Esophagus muscularis mucosa (tissue), 4 donors: ENCODE measurements around a stretch of chr15.

DNA sequence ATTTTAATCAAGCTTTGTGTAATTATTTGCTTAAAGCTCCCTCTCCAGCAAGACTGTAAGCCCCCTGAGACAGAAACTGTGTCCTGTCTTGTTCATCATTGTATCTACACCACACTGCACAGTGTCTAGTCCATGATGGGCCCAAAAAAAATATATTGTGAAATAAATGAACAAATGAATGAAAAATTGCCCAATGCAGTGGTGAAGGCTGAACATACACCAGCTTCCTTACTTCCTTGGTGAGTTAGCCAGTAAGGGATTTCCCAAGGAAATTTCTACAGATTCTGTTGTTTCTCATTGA, 154.6 kb upstream of the TPM1 start:
- PRO-cap = unidirectional peak, minus-strand start at position 106 of the sequence
- RAMPAGE, long total RNA, 4 experiments = no peak in any of the 4 experiments

DNA sequence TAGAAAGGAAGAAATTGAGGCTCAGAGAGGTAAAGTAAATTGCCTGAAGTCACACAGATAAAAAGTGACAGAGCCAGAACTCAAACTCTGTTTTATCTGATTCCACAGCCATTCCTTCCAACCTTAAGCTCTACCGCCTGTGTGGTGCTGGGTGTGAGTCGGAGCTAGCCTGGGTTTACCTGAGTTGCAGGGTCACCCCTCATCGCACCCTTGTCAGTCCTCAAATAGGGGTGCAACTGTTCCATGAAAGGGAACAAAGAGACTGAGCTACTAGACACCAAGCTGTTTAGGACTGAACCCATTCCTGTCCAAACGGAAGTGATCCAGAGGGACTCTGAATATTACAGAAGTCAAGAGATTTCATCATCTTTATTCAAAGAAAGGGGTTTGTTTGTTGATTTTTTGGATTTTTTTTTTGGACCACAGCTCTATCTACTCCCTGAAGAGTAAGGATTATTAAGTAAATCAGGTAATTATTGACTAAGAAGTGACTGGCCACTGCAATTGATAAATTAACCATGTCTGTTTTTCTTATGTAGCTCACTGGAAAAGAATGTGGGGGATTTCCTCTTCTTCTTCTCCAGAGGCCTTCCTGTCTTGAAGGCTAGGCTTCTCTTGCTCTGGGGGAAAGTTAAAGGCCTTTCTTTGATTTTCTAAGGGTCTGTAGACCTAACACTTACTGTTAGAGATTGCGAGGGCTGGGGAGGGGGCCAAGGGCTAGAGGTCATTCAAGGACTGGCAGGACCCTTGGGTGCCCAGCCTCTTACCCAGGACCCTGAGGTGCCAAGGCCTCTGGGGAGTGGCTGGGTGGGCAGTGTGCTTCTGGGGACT, 146.7 kb upstream of the TPM1 start:
- PRO-cap = no peak
- RAMPAGE, long total RNA, 4 experiments = no peak in any of the 4 experiments

DNA sequence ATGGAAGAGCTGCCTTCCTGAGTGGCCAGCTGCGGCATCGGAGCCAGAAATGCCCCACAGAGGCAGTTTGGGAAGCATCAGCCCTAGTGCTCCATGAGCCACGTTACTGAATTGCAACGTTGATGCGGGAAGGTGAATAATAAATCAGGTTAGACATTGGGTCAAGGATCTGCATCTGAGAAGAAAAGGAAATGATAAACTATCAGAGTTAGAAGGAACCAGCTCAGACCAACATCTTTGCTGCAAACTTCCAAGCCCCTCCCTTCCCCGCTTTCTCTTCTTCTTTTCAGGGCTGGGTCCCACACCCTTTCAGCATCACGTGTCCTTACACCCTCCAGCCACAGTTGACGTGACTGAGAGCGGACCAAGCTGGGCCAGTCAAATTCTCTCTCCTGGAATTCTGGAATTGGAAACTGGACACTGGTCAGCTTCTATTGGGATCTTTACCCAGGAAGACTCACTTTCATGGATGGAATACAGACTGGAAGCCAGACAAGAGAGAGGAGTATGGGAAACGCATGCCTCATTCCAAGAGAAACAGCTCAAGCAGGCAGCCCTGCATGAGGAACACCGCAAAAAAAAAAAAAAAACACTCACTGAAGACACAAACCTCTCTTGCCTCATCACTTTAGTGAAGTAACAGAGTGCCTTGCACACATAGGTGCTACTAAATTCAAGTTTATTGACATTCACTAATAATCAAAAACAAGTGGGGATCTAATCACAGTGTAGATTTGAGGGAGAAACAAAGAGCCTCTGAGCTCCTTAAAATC, 12.5 kb upstream of the TPM1 start:
- PRO-cap = no peak
- RAMPAGE, long total RNA, 4 experiments = no peak in any of the 4 experiments

DNA sequence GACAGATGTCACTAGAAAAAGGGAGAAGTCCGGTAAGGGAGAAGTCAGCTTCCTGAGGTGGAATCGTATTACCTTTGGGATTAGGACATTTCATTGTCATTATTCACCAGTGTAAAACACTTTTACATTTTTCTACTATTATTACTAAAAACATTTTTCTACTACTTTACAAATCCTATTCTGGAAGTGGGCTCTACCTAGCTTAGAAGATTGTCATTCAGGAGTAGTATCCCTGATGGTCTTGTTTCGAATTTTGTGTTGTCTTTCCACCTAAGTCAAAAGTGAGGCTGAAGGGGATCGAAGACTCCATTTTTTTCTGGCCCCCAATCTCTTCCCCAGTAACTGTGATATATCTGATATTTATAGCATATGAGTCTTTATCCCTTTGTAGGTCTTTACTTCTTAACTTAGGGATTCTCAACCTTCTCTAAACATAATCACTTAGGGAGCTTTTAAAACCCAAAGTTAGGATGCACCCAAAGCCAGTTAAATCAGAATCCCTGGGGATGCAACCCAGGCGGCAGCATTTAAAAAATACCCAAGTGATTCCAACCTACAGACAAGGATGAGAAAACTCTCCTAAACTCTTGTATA, 3.9 kb downstream of the TPM1 start:
- PRO-cap = no peak
- RAMPAGE, long total RNA, 4 experiments = start-site peak on the minus strand in 1 of 4 experiments, centred at position 564 of the sequence, 6 reads per replicate

- PRO-cap = unidirectional peak, plus-strand start at chr15:63059754; unidirectional peak, plus-strand start at chr15:63059815; unidirectional peak, plus-strand start at chr15:63060078
- RAMPAGE, long total RNA, 4 experiments = start-site peak on the plus strand in 1 of 4 experiments, at chr15:63059563-63059675 at its widest, 7,111 reads per replicate
These were observed 17.1 kb downstream of the TPM1 start for GRCh38 chr15:63059368-63060244.

- PRO-cap = no peak
- RAMPAGE, long total RNA, 4 experiments = no peak in any of the 4 experiments
These were observed 1.1 kb downstream of the RPS27L start for GRCh38 chr15:63156083-63156727.

DNA sequence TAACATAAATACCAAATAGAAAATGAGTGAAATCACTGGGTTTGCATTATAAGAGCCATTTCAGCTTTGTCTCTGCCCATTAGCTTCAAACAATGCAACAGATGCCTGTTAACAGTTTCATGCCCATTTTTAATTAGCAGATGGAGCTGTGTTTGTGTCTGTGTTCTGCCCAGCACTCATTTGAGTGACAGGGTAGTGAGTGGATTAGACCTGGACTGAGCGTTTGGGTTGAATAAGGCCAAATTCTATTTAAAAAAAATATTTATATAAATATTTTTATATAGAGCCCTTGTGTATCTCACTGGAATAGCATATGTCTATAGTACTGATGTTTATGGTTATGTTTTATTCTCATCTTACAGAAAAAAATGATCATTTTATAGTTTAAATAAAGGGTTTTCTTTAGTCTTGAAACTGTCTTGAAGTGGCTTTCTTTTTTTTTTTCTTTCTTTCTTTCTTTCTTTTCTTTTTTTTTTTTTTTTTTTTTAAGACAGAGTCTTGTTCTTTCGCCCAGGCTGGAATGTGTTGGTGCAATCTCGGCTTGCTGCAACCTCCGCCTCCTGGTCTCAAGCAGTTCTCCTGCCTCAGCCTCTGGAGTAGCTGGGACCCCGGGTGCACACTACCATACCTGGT, 7.6 kb downstream of the RAB8B start:
- PRO-cap = no peak
- RAMPAGE, long total RNA, 4 experiments = start-site peak on the plus strand in 1 of 4 experiments, centred at position 382 of the sequence, 5 reads per replicate

DNA sequence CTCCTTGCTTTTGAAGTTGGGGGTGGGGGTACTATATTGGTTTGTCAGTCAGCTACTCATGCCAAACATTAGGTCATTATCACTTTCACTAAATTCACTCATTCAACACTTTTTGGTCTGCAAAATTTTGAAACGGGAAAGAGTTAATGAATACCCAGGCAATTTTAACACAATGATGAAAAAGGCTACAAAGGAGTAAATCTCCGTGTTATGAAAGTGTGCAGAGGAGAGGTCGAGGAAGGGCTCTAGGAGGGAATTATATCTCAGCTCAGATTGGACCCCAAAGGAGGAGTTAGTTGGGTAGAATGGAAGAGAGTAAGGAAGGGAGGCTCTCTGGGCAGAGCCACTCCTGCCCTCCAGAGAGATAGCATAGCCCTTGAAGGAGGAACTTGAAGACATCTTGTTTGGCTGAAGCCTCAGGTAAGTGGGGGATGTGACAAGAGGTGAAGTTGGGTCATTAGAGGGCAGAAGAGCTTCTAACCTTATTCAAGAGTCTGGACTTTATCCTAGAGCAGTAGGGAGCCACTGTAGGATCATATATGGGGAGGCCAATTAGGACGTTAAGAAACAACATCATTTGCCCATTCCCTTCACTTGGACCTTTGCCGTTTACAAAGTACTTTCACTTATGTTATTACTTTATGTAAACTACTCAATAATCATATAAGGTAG, 11.8 kb downstream of the RAB8B start:
- PRO-cap = no peak
- RAMPAGE, long total RNA, 4 experiments = no peak in any of the 4 experiments

- PRO-cap = no peak
- RAMPAGE, long total RNA, 4 experiments = no peak in any of the 4 experiments
These were observed 27.8 kb downstream of the RAB8B start for GRCh38 chr15:63217316-63217532.

DNA sequence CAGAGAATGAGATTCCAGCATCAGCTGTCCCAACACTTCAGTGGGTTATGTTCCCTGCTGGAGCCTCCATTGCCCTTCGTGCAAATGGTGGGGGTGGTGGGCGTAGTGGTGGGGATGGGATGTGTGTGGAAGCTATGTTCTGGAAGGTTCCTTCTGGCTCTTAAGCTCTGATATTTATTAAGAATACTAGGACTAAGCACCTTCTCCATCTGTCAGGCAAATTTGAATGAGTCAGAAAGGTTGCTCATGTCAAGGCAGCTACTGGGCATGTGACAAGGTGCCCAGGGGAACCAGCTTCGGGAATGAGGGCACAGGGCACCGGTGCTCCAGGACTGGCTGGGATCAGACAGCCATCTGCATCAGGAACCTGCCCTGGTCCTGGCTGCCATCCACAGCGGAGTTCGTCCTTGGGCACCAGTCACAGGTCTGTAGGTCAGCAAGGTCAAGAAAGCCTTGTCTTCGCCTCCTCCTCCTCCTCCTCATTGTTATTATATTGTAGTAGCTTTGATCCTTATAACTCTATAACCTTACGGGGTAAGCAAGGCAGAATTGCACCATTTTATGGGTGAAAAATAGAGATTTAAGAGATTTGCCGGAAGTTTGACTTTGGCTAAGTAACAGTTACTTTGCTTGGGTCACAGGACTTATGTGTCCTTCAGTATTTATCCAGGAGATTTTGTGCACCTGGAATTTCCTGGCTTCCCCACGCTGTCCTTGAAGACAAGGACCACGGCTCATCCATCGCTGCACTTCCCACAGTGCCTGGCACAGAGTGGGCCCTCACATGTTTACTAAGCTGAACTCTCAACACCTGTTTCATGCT, 32.4 kb downstream of the CA12 start:
- PRO-cap = no peak
- RAMPAGE, long total RNA, 4 experiments = no peak in any of the 4 experiments

- PRO-cap = no peak
- RAMPAGE, long total RNA, 4 experiments = no peak in any of the 4 experiments
These were observed 31.1 kb upstream of the USP3 start for GRCh38 chr15:63473295-63473782.

- PRO-cap = no peak
- RAMPAGE, long total RNA, 4 experiments = no peak in any of the 4 experiments
These were observed 7.4 kb upstream of the USP3 start for GRCh38 chr15:63497041-63497354.

DNA sequence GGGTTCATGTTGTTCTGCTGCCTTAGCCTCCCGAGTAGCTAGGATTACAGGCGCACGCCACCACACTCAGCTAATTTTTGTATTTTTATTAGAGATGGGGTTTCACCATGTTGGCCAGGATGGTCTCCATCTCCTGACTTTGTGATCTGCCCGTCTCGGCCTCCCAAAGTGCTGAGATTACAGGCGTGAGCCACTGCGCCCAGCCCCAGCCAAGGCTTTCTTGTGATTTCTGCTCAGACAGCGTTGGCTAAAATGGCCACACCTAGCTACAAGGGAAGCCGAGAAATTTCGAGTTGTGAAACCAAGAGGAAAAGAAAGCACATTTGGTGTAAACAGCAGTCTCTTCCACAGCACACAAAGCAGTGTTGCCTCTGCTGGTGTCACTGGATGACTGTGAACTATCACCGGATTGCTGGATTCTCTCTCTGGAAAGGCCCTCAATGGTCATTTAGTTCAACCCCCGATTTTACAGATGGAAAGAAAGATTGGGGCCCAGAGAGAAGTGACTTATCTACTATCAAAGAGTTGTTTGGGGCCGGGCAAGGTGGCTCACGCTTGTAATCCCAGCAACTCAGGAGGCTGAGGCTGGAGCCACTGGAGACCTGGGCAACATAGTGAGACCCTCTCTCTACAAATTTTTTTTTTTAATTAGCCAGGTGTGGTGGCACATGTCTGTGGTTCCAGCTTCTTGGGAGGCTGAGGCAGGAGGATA, 5.5 kb upstream of the USP3 start:
- PRO-cap = no peak
- RAMPAGE, long total RNA, 4 experiments = no peak in any of the 4 experiments

GRCh38 chr15:63815214-63815674, 18.5 kb downstream of the HERC1 start:
- PRO-cap = no peak
- RAMPAGE, long total RNA, 4 experiments = no peak in any of the 4 experiments

- PRO-cap = no peak
- RAMPAGE, long total RNA, 4 experiments = no peak in any of the 4 experiments
These were observed 82.6 kb upstream of the HERC1 start for GRCh38 chr15:63916219-63916916.

DNA sequence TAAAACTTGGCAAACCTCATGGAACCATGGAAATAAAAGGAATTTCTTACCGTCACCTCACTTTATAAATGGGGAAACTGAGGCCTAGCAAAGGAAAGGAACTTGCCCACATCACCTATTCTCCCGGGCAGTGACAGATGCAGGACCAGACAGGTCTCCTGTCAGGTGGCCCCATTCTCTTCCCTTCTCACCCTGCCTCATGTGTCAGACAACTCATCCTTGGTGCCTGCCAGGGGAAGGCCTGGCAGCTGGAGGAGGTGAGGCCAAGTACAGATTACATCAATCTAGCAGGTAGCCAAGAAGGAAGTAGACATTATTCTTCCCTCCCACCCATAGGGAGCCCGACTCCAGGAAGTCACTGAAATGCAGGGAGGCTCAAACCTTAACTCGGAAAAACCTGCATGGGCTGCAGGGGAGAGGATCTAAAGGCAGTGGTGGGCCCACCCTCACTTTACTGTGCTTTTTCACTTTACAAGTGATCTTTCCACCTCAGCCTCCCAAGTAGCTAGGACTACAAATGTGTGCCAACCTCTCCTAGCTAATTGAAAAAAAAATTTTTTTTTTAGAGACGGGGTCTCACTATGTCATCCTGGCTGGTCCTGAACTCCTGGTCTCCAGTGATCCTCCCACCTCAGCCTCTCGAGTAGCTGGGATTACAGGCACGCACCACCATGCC, 39.6 kb downstream of the DAPK2 start:
- PRO-cap = no peak
- RAMPAGE, long total RNA, 4 experiments = no peak in any of the 4 experiments

GRCh38 chr15:64009052-64010335, 36.8 kb downstream of the DAPK2 start:
- PRO-cap = no peak
- RAMPAGE, long total RNA, 4 experiments = no peak in any of the 4 experiments

DNA sequence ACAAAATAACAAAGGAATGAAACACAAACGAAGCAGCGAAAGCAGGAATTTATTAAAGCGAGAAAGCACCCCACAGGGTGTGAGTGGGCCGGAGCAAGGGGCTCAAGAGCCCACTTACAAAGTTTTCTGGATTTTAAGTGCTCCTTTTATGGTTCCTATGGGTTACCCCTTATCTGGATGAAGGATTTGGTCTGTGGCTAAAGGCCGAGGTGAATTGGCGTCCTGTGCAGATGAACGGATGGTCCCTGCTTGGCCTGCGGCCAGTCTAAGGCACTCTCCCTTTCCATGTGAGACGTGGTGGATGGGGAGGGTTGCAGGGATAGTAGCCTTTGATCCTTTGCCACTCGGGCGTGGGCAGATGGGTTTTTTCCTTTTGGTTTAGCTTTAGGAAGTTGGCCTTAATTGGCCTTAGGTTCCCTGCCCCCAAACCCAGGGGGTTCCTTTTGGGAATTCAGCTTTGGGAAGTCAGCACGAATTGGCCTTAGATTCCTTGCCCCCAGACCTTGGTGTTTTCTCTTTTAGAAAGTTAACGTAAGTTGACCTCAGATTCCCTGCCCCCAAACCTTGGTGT, 1.2 kb downstream of the SNX1 start:
- PRO-cap = no peak
- RAMPAGE, long total RNA, 4 experiments = no peak in any of the 4 experiments

DNA sequence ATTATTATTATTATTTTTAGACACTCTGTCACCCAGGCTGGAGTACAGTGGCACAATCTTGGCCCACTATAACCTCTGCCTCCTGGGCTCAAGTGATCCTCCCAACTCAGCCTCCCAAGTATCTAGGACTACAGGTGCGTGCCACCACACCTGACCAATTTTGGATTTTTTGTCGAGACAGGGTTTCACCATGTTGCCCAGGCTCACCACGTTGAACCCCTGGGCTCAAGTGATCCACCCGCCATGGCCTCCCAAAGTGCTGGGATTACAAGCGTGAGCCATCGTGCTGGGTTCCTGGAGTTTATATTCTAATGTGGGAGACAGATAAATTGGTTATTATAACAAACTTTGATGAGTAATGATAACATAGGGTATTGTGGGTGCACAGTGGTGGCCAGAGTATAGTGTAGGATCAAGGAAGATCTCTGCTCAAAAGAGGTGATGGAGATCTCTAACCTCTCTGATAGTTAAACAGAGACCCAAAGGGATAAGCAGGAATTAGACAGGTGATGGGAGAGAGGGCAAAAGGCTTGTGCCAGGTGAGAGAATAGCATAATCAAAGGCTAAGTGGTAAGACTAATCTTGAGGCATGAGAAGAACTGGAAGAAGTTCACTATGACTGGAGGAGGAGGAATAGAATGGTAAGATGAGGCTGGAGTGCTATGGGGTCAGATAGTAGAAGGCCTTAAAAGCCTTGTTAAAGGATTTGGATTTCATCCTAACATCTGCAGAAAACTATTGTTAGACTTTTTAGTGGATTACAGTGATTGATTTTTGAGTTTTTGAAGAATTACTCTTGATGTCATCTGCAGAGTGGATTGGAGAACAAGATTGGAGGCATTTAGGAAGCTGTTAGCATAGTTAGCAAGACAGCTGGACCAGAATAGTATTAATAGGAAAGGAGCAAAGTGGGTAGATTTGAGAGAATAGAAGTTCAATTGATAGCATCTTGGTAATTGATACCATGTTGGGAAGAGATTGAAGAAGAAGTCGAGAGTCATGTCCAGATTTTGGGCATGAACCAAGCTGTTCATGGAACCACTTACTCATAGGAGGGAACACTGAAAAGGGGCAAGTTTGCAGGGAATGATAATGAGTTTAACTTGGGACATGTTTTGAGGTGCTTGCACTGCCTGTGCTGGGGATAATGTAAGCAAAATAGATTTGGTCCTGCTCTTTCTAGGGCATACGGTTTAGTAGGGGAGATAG, 57.8 kb downstream of the ZNF609 start:
- PRO-cap = no peak
- RAMPAGE, long total RNA, 4 experiments = no peak in any of the 4 experiments

DNA sequence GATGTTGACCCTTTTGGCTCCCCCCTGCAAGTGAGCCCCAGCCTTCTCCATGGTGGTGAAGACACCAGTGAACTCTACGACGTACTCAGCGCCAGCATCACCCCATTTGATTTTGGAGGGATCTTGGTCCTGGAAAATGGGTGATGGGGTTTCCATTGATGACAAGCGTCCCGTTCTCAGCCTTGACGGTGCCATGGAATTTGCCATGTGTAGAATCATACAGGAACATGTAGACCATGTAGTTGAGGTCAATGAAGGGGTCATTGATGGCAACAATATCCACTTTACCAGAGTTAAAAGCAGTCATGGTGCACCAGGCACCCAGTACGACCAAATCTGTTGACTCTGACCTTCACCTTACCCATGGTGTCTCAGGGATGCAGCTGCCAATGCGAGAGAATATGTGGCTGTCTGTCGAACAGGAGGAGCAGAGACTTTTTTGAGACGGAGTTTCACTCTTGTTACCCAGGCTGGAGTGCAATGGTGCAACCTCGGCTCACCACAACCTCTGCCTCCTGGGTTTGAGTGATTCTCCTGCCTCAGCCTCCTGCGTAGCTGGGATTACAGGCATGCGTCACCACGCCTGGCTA, 69.0 kb downstream of the ZNF609 start:
- PRO-cap = no peak
- RAMPAGE, long total RNA, 4 experiments = no peak in any of the 4 experiments